Colic lymph node (tissue), 1 donor: Measurements from ENCODE around the genes EP400, FBRSL1, ANKLE2 and CHFR.

GRCh38 chr12:131713114-131713928 lies 2.4 kb downstream of the SFSWAP start:
- PRO-cap, result no peak

GRCh38 chr12:131725191-131725892 lies 14.5 kb downstream of the SFSWAP start:
- PRO-cap, result no peak

DNA sequence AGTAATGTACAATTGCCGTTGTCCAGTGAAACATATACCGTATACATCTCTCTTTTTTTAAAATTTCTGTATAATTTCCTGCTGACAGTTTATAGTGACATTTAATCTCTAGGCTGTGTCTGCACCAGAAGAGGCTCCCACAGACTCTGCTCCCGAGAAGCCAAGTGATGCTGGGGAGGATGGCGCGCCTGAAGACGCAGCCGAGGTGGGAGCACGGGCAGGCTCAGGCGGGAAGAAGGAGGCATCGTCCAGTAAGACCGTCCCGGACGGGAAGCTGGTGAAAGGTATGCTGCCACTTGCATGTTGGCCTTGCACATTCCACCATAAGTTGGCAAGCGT lies 45.4 kb downstream of the SFSWAP start:
- PRO-cap, result no peak

- PRO-cap, result no peak
Measured at GRCh38 chr12:131797152-131797789, 30.9 kb upstream of the MMP17 start.

DNA sequence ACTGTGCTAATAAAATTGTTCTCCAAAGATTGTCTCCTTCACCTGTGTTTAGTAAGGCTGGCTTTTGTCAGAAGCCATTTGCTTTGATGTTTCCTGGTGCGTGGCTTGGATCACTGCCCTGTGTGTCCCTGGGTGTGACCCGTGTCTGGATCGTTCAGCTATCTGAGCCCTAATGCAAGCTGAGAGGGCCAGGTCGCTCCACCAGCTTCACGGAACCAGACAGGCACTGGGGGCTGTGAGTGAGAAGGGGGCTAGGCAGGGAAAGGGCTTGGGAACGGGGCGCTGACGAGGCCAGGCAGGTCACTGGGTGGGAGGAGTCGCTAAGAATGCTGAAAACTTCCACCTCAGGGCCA lies 24.3 kb upstream of the MMP17 start:
- PRO-cap, result no peak

- PRO-cap, result no peak
Measured at GRCh38 chr12:131863057-131863489, 31.3 kb upstream of the ULK1 start.

- PRO-cap, result no peak
Measured at GRCh38 chr12:131902345-131902766, 7.9 kb downstream of the ULK1 start.

DNA sequence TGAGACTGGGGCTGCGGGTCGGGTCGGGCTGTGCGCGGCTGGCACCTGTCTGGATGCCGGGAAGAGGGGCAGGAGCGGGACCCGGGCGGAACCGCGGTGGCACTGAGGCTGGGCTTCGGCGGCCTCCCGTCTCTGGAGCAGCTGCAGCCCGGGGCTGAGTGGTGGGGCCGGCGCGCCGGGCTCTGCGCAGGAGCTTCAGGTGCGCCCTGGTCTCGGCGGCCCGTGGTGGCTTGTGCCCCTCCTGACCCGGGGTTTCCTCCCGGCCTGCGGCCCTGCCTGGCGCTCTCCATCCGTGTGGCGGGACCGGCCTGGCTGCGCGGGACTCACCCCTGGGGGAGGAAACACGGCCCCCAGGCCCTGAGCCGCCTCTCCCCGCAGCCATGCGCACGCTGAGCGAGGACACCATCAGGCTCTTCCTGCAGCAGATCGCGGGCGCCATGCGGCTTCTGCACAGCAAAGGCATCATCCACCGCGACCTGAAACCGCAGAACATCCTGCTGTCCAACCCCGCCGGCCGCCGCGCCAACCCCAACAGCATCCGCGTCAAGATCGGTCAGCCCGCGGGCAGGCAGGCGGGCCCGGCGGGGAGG lies 13.9 kb downstream of the ULK1 start:
- PRO-cap, result no peak

DNA sequence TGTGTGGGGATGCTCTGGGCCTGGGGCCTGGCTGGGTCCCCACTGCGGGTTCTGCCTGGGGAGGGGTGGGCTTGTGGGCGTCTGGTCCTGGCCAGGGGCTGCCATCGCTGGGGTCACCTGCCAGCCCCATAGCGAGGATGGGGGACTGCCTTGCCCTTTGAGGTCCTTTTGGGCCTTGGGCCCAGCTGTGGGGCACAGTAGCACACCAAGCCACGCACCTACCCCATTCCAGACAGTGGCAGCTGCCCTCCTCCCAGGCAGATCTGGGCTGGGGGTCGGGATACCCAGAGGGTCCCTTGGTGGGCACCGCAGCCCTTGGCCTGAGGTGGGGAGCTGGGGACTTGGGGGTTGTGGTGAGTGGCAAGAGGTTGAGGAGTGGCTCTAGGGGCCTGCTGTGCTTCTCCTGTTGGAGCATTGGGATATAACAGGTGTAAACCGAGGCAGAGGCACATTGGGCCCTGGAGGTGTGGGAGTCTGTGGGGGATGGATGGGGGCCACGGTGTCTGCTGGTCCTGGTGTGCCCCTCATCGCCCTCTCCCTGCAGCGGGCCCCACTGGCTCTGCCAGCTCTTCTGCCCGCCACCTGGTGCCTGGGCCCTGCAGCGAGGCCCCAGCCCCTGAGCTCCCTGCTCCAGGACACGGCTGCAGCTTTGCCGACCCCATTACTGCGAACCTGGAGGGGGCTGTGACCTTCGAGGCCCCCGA lies 11.0 kb upstream of the PUS1 start:
- PRO-cap, result no peak

DNA sequence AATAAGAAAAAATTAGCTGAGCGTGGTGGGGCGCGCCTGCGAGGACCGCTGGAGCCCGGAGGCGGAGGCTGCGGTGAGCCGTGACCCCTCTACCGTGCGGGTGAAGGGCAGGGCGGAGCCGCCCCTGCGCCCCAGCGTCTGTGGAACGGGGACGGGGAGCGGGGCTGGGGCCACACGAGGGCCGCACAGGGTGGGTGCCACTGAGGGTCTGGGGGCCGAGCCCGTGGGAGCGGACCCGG lies 434 bp upstream of the PUS1 start:
- PRO-cap, result no peak

DNA sequence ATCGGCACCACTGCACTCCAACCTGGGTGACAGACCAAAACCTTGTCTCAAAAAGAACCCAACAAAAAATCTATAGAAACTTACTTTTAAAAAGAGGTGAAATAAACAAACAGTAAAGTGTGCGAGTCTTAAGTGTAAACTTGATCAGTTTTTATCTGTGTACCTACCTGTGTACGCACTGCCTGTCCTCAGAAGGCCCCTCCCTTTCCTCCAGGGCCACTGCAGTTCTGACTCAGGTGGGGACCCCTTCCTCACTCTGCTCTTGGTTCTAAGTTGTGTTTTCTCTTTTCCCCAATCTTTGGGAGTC lies 9.3 kb downstream of the PUS1 start:
- PRO-cap, result no peak

- PRO-cap, result bidirectional peak, plus-strand start at chr12:131949801, minus-strand start at chr12:131949687; bidirectional peak, plus-strand start at chr12:131949964, minus-strand start at chr12:131949859
Measured at GRCh38 chr12:131949440-131950212, at the start of gene EP400. Gene EP400 (plus strand): TSS chr12:131949942.

GRCh38 chr12:132393419-132393812 lies 64.0 kb upstream of the GALNT9 start:
- PRO-cap, result no peak

GRCh38 chr12:132481555-132482246 lies 8.2 kb upstream of the FBRSL1 start:
- PRO-cap, result unidirectional peak, plus-strand start at chr12:132482004

DNA sequence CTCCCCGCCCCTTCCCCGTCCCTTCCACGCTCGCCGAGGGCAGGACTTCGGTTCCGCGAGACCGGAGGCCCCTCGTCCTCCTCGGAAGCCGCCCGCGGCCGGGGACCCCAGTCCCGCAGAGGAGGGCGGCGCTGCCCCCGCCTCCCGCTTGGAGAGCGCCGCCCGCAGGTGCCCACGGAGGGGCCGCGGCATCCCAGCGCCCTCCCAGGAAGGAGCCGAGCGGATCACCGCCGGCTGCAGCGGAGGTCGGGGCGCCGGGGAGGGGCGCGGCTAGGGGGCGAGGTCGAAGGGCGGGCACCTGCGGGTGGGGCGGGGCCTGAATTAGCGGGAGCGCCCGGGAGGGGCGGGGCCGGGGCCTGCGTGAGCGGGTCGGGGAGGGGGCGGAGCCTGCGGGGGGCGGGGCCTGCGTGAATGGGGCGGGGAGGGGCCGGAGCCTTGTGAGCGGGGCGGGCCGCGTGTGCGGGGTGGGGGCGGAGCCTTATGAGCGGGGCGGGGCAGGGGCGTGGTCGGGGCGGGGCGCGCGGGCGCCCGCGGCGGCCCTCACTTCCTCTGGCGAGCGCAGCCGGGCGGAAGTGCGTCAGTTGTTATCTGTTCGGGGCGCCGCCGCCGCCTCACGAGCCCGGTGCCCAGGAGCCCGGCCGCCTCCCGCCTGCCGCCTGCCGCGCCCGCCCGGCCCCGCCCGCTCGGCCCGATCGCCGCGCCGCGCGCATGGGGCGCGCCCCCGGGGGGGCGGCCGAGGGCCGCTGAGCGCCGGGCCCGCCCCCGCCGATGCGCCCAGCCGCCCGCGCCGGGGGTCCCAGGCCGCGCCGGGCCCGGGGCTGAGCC lies at the start of gene FBRSL1:
Gene FBRSL1, plus strand, starts transcription at position 577 of the 825 bp plus-strand sequence.
- PRO-cap, result unidirectional peak, minus-strand start at position 143 of the sequence; bidirectional peak, plus-strand start at position 580 of the sequence, minus-strand start at position 248 of the sequence

DNA sequence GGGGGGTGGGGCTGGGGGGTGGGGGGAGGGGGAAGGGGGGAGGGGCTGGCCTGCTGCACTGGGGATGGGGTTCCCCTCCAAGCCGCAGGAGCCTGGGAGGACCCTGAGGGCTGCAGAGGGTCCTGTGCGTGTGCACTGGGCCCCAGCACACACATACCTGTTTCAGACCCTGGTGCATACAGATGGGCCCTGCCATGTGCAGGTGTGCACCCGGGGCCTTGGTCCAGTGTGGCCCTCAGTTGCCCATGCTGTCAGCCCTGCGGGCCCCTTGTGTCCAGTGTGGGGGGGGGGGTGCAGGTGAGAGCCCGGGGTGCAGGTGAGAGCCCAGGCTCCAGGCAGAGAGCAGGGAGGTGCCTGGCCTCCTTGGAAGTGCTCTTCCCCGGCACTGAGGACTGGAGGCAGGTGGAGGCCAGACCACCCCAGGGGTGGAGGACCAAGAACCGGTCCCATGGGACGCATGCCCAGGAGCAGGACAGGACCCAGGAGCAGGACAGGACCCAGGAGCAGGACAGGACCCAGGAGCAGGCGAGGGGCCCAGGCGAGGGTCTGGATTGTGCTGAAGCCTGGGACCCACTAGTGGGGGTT lies 40.9 kb downstream of the FBRSL1 start:
- PRO-cap, result no peak

DNA sequence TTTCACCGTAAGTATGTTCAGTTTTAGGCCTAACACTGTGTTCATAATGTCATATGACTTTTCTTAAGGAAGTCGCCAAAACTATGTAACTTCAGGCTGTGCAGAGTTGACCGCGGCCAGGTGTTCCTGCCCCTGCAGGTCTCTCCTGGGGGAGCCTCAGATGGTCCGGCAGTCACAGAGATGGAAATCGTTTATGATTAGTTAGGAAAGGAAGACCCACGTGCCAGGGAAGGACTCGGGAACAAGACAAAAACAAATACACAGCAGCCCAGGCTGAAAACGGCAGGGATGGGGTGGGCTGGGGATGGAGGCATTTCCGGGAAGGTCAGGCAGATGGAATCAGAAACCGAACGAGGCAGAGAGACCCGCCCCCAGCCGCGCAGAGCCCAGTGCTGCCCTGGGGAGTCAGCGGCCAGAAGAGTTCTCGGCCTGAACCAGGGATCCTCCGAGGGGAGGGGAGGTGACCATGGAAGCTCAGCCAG lies 8.0 kb downstream of the LRCOL1 start:
- PRO-cap, result unidirectional peak, plus-strand start at position 342 of the sequence; unidirectional peak, plus-strand start at position 415 of the sequence

DNA sequence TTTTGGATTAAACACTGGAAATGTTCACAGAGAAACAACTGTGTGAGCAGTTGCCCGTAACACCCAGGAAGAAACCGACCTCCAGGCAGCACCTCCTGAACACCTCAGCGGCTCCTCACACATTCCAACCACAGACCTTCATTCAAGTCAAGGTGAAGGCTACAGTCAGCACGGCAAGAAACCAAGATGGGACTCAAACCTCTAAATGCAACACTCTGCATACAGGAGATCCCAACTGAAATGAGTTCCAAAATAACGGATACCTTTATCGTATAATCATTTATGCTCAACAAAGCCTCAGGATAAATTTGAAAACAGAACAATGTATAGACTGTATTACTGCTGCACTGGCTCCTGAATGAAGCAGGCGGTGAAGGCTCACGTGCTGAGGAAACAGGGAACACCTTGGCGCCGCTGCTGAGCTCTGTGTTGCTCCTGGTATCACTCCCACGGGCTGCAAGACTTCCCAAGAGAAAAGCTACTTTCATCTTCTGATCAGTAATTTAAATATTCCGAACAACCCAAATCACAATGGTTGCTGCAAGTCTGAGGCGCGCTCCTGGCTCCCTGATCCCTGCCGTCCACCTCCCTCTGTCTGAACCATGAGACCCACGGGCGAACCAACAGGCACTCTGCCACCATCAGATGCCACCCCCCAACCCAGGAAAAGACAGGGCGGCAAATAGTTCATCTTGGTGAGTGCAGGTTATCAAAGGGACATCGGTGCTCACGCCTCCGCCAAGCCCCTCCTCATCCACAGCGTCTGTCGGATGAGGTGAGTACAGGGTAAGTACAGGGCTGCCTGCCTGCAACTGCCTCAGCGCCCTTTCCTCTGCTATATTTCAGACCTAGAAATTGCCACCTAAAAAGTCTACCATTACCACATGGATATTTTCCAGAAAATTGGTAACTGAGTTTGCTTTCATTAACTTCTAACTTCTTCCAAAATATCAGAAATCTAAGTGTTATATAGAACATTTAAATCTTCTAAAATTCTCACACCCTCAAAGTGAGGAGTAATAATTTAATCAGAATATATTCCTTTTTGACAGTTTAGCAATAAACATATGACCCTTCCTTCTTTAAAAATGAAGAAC lies 15.8 kb downstream of the PGAM5 start:
- PRO-cap, result no peak

- PRO-cap, result bidirectional peak, plus-strand start at chr12:132761286, minus-strand start at chr12:132761169; bidirectional peak, plus-strand start at chr12:132762209, minus-strand start at chr12:132761832
Measured at GRCh38 chr12:132761030-132761984, at the start of gene ANKLE2. Gene ANKLE2 (minus strand): TSS chr12:132761832.

GRCh38 chr12:132887513-132888481 lies at the start of gene CHFR:
Gene CHFR (minus strand): TSS chr12:132887605.
- PRO-cap, result bidirectional peak, plus-strand start at chr12:132887693, minus-strand start at chr12:132887566